Heart right ventricle (tissue), 2 donors: ENCODE results near the genes FAHD1, NHERF2 and TRAF7.

DNA sequence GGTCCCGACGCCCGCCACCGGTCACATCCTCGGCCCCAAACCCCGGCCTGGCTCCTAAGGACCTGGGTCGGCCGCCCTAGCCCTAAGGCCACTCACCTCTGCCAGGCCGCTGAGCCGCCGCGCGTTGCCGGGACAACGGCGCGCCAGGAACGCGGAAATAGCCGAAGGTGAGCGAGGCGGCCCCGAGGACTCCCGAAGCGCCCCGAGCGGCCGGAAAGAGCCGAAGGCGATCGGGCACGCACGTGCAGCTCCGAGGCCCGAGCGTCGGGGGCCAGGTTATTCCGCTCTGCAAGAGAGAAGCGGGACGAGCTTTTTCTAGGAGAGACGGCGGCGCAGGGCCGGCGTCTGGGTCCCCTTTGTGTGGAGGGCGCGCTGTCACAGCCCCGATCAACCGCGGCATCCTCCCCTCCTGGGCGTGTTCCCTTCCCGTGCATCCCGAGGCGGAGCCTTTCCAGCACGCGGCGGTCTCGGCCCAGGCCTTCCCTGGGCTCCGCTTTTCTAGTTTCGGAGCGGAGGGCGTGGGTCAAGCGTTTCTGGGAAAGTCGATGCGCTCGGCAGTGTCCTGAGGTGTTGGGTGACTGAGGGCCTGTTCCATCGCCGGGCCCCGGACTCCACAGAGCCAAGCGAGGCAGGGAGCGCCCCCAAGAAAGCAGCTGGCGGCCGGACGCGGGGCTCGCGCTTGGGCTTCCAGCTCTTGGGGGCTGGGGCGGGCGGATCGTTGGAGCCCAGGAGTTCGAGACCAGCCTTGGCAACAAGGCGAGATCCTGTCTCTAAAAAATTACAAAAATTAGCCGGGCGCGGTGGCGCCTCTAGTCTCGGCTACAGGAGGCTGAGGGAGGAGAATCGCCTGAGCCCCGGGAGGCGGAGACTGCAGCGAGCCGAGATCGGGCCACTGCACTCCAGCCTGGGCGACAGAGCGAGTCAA lies 1.0 kb downstream of the IFT140 start:
- PRO-cap, 2 experiments = peak in 2 of 2 experiments; most common plus-strand start position 454 of the sequence (in 2); most common minus-strand start position 100 of the sequence (in 1)

- PRO-cap, 2 experiments = no peak in any of the 2 experiments
Measured at GRCh38 chr16:1650817-1651308, 27.2 kb upstream of the JPT2 start.

DNA sequence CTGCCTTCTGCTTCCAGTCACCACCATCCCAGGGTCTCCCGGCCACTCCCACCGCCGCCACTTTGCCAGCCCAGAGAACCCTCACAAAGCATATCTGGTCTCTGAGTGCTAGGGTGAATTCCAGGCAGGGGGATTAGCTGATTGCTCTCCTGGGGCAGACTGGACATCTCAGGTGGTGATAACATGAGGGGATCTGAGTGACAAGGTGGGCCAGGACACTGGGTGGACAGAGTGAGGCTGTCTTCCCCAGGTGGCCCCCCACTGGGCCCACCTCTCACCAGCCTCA lies 6.4 kb downstream of the MAPK8IP3 start:
- PRO-cap, 2 experiments = no peak in any of the 2 experiments

DNA sequence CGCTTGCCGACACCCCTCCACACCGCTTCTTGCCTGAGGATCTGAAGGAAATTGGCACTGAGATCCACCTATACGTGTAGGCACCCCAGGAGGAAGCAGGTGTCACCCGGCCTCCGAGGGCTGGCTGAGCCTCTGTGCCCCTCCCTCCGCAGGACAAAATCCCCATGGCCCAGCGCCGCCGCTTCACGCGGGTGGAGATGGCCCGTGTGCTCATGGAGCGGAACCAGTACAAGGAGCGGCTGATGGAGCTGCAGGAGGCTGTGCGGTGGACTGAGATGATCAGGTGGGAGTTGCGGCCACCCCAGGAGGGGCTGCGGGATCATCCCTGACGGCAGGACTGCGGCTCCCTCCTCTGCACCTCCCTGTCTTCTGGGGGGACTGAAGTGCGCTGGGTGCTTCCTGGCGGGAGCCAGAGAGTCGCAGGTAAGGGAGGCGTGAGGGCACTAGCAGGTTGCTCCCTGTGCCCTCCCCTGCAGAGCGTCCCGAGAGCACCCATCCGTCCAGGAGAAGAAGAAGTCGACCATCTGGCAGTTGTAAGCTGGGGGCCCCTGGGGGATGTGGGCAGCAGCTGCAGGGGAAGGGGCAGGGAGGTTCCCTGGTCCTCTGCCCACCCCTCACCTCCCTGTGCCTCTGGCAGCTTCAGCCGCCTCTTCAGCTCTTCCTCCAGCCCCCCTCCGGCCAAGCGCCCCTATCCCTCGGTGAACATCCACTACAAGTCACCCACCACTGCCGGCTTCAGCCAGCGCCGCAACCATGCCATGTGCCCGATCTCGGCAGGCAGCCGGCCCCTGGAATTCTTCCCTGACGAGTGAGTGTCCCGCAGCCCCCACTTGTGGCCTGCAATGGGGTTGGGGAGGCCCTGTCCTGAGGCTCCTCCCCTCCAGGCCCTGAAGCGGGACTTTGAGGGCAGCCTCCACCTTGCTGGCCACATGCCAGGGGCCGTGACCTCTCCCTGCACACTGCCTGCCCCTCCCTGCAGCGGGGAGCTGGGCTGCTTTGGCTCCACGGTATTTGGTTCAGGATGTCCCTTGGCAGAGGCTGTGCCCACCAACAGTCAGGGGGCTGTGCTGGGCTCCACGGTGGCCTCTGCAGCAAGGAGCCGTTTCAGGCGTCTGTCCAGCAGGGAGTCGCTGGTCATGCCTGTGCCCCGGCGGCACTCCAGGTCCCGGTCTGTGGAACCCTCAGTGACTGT lies 8.7 kb downstream of the NME3 start:
- PRO-cap, 2 experiments = no peak in any of the 2 experiments

- PRO-cap, 2 experiments = no peak in any of the 2 experiments
Measured at GRCh38 chr16:1825801-1826015, 917 bp downstream of the HAGH start.

DNA sequence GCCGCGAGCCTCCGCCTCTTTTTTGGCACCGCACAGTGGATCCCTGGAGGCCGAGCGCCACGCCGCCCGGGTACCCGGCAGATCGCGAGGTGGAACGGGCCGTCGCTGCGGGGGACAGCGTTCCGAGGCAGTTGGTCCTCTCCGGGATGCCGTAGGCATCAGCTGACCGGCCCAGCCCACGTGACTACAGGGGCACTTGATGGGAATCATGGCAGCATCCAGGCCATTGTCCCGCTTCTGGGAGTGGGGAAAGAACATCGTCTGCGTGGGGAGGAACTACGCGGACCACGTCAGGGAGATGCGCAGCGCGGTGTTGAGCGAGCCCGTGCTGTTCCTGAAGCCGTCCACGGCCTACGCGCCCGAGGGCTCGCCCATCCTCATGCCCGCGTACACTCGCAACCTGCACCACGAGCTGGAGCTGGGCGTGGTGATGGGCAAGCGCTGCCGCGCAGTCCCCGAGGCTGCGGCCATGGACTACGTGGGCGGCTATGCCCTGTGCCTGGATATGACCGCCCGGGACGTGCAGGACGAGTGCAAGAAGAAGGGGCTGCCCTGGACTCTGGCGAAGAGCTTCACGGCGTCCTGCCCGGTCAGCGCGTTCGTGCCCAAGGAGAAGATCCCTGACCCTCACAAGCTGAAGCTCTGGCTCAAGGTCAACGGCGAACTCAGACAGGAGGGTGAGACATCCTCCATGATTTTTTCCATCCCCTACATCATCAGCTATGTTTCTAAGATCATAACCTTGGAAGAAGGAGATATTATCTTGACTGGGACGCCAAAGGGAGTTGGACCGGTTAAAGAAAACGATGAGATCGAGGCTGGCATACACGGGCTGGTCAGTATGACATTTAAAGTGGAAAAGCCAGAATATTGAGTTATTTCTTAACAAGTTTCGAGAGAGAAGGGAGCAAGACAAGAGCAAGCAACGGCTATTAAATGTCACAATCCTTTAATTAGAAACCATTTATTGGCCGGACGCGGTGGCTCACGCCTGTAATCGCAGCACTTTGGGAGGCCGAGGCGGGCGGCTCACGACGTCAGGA lies at the start of gene FAHD1:
Gene FAHD1 (plus strand): TSS at position 176 of the 1,043 bp plus-strand sequence.
- PRO-cap, 2 experiments = peak in 2 of 2 experiments; most common plus-strand start position 195 of the sequence (in 2); most common minus-strand start position 164 of the sequence (in 1)

DNA sequence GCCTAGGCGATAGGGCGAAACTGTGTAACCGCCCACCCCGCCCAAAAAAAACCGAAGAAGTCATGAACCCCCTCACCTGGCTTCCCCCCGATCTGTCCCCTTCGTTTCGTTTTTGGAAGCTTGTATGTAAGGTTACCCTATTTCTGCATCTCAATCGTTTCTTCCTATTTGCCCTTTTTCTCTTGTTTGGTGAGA lies 1.2 kb downstream of the RPS2 start:
- PRO-cap, 2 experiments = no peak in any of the 2 experiments

DNA sequence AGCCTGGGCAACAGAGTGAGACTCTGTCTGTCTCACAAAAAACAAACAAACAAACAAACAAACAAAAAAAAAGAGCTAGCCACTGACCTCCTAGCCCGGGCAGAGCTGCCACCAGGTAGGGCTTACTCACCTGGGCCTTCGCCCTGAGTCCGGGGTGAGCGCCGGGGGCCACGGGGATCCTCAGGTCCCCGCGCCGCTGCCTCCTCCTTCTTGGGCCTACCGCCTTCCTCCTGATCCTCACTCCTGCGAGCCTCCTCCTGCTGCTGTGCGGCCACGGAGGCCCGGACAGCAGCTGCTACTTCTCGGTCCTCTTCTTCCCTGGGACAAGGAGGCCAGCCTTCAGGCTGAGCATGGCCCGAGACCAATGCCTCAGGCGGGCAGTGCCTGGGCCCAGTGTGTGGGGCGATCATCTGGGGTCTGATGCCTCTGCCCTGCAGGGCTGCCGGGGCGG lies 11.1 kb downstream of the SYNGR3 start:
- PRO-cap, 2 experiments = no peak in any of the 2 experiments

DNA sequence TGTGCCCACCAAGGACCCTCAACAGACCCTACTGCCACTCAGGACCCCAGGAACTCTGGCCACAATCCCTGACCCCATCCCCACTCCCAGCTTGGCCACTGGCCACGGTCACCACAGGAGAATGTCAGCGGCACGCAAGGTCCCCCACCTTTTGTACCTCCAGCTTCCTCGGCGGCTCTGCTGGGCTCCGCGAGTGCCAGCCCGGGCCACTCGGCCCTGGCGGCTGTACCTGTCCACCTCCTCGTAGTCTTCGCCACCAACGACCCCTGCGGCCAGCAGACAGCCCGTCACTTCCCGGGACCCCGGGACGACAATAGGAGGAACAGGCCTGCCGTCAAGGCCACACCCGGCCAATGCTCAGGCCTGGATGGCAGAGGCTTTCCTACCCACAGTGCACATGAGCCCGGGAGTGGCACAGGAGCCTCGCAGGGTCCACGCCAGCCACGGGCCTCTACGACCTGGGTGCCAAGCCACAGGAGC lies 11.7 kb downstream of the SYNGR3 start:
- PRO-cap, 2 experiments = no peak in any of the 2 experiments

DNA sequence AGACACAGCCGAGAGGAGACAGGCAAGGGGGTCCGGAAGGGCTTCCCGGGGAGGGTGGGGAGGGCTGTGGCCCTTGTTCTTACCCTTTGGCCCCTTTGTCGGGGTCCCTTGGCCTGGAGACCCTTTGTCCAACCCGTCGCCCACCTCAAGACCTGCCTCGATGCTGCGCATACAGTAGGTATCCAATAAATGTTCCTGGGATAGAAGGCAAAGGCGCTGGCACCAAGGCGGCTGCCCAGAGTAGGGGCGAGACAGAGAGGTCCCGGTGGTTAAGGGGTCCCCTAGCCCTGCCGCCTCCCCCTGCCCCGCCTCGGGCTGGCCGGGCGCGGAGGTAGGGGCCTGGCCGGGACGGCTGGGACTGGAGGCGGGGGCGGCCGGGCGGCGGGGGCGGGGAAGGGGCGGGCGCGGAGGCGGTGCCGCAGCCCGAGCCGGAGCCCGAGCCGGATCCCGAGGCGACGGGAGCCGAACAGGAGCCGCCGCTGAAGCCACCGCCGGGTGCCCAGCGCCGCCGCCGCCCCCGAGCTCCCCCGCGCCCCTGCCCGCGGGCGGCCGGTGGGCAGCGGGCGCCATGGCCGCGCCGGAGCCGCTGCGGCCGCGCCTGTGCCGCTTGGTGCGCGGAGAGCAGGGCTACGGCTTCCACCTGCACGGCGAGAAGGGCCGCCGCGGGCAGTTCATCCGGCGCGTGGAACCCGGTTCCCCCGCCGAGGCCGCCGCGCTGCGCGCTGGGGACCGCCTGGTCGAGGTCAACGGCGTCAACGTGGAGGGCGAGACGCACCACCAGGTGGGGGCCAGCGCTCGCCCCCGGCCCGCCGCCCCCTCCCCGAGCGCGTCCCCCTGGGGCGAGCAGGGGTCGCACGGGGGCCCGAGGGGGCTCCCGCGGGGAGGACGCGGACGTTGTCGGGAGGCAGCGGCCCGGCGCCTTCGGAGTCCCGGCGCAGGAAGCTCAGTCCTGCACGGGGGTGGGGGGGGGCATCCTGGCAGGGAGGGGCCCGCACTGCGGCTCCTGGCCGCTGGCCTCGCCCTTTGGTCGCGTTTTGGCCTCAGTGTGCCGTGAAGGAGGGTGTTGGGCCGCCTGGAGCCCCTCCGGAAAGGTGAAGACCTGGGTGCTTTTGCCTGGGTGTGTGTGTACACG lies at the start of gene NHERF2:
Gene NHERF2 (plus strand): TSS at position 465 of the 1,132 bp plus-strand sequence.
- PRO-cap, 2 experiments = peak in 2 of 2 experiments; most common plus-strand start position 465 of the sequence (in 2); most common minus-strand start position 333 of the sequence (in 1)

DNA sequence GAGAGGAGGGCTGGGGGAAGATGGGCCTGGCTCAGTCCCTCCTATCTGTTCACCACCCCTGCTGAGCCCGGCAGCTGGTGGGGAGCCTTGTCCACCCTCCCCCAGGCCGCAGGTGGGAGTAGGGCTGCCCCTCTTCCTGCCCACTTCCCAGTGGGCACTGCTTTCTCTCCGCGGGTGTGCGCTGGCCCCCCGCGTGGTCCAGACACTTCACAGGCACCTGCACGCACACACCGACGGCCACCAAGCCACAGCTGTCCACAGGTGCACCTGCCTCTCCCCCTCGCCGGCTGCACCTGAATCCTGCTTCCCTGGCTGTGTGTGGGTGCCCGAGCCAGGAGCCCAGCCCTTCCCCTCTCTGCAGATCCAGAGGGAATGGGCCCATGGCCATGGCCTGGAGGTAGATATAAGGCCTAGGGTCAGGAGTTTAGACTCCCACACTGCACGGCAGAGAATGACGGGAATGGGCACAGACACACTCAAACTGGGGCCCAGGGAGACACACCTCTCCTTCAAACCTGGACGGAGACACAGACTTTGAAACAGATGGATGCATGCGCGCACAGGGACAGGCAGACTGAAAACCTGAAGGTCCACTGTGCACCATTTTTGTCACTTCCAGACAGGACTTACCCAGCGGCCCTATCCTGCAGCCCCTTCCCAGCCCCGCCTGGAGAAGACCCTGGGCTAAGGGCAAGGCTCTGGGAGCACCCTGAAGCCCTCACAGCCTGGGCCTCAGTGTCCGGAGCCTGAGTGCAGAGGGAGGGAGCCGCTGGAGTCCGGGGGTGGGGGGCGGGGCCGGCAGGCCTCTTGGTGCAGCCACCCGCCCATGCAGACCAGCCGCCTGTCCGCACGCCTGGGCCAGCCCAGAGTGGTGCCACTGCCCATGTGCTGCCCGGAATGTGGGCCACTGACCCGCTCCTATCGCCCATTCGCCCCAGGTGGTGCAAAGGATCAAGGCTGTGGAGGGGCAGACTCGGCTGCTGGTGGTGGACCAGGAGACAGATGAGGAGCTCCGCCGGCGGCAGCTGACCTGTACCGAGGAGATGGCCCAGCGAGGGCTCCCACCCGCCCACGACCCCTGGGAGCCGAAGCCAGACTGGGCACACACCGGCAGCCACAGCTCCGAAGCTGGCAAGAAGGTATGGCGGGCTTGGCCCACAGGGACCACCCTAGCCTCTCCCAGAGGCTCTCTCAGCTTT lies 2.3 kb downstream of the NHERF2 start:
- PRO-cap, 2 experiments = peak in 1 of 2 experiments; most common plus-strand start position 844 of the sequence (in 1); most common minus-strand start position 734 of the sequence (in 1)

DNA sequence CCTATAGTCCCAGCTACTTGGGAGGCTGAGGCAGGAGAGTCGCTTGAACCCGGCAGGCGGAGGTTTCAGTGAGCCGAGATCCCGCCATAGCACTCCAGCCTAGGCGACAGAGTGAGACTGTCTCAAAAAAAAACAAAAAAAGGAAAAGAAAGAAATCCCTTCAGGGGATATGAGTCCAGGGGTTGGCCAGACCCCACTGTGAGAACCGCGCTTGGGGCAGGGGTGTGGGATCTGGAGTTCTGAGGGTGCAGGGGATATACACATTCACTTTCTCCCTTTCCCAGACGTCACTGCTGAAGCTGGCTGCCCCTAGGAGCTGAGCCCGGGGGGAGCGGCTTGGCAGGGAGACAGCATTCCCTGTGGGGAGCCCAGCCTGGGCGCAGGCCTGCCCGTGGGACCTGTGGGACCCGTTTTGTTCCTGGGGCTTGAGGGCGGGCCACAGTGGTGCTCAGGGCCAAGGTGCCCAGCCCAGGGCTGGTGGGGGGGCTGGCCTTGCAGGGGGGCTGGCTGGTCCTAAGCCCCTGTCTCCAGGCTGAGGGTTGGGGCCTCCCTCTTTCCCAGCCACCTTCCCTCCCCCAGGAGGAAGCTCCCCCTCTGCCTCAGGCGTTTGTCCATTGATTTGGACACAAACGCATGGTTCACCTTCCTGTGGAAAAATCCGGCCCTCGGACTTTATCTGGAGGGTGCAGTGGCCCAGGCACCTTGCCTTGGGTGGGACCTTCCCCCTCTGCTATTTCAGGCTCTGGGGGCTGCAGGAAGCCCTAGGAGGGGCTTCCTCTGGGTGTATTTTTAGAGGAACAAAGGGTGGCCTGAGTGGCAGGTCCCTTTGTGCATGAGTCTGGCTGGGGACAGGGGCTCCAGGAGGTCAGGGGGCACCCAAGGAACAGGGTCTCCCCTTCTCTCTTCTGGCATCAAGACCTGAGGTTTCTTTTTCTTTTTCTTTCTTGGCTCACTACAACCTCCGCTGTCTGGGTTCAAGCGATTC lies 4.4 kb downstream of the NHERF2 start:
- PRO-cap, 2 experiments = peak in 2 of 2 experiments; most common plus-strand start position 860 of the sequence (in 1); most common minus-strand start position 241 of the sequence (in 2)

DNA sequence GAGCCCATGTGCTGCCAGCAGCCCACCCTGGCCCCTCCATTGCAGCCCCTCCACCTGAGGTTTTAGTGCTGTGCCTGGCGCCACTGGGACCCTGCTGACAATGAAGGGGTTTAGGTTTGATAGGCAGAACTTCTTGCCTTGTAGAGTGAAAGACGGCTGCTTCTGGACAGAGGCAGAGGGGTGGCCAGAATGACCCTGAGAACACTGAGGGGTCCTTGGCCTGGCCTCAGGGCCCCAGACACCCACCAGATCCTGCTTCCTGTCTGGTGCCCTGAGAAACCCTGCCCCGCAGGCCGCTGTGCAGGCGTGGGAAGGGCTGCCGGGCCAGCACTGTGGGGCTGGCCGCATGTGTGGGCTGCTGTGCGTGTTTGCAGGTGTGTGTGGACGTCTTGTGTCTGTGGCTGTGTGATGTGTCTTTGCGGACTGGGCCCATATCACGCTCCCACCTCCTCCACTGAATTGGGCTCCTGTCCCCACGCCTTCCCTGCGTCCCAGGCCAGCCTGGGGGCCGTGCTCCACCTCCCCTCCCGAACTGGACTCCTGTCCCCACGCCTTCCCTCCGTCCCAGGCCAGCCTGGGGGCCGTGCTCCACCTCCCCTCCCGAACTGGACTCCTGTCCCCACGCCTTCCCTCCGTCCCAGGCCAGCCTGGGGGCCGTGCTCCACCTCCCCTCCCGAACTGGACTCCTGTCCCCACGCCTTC lies 7.3 kb downstream of the NHERF2 start:
- PRO-cap, 2 experiments = no peak in any of the 2 experiments

GRCh38 chr16:2037364-2038430 lies 9.9 kb downstream of the NTHL1 start:
- PRO-cap, 2 experiments = peak in 1 of 2 experiments; most common minus-strand start chr16:2038325 (in 1)

GRCh38 chr16:2090626-2091293 lies 43.0 kb downstream of the TSC2 start:
- PRO-cap, 2 experiments = no peak in any of the 2 experiments

DNA sequence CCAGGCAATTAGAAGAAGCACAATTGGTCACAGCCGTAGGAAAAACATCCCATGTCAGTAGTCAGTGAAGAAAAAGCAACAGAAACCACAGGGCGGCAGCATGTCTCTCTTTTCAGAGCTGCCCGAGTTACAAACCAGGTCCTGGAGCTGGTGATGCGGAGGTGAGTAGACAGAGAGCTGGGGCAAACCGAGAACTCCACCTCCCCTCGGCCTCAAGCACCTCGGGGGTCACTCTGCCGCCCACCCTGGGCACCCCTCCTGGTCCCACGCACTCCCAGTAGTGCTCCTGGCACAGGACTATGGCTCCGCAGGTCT lies 14.3 kb downstream of the PKD1 start:
- PRO-cap, 2 experiments = no peak in any of the 2 experiments

GRCh38 chr16:2155562-2156477 lies at the start of gene TRAF7:
Gene TRAF7 (plus strand): TSS chr16:2155782.
- PRO-cap, 2 experiments = peak in 2 of 2 experiments; most common plus-strand start chr16:2155795 (in 1); most common minus-strand start chr16:2156092 (in 1)

GRCh38 chr16:2167141-2167811 lies 11.7 kb downstream of the TRAF7 start:
- PRO-cap, 2 experiments = no peak in any of the 2 experiments

GRCh38 chr16:2174549-2175141 lies 19.1 kb downstream of the TRAF7 start:
- PRO-cap, 2 experiments = no peak in any of the 2 experiments

DNA sequence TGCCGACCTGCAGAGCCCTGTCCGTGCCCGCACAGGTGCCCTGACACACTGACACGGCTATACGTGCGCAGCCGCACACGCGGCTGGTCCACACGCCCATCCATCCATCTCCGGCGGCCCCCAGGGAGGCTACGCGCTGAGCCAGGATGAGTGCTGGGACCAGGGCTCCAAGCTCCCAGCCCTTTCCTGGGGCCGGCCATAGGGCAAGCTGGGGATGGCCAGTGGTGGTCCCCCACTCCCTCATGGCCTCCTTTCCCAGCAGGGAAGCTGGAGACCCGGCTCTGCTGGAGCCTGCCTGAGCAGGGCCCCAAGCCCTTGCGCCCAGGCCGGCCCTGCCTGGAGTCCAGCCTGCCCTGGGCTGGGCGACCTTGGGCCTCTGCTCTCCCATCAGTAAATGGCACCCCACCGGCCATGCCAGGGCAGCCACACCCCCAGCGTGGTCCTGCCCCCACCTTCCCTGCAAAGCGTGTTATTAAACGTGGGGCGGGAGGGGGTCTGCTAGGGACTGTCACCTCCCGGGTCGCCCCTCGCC lies 938 bp downstream of the CASKIN1 start:
- PRO-cap, 2 experiments = no peak in any of the 2 experiments